GM19239 (cell line): Measurements from ENCODE around the genes ZSCAN20 and SMIM12.

DNA sequence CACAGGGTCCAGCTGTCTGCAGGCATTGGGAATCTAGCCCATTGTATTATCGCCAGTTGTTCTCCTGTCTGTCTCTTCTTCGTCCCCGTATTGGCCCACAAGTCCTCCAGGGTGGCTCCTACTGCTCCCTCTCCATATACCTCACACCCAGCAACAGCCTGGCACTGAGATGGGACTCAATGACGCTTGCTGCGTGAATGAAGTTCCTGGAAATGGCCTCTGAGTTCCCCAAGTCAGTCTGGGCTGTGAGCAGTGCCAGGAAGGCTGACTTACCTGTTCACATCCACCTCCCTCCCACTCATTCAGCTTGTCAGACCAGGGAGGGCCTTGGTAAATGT is 14.4 kb downstream of the TRIM62 start:
- RRBS = no CpG with 5 or more reads among the region's 5 CpGs

- RRBS = no CpG with 5 or more reads among the region's 8 CpGs
These were observed 11.0 kb downstream of the TRIM62 start for GRCh38 chr1:33170769-33171350.

DNA sequence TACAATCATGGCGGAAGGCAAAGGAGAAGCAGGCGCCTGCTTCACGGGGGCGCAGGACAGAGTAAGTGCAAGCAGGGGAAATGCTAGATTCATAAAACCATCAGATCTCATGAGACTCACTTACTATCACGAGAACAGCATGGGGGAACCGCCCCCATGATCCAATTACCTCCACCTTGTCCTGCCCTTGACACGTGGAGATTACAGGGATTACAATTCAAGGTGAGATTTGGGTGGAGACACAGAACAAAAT is 16.8 kb upstream of the ZNF362 start:
- RRBS = no CpG with 5 or more reads among the region's 7 CpGs

- RRBS = 80% methylated on average over 18 of the region's 49 CpGs
These were observed 20.0 kb downstream of the ZNF362 start for GRCh38 chr1:33276187-33276765.

GRCh38 chr1:33334736-33335575 is 14.1 kb upstream of the A3GALT2 start:
- RRBS = no CpG with 5 or more reads among the region's 5 CpGs

DNA sequence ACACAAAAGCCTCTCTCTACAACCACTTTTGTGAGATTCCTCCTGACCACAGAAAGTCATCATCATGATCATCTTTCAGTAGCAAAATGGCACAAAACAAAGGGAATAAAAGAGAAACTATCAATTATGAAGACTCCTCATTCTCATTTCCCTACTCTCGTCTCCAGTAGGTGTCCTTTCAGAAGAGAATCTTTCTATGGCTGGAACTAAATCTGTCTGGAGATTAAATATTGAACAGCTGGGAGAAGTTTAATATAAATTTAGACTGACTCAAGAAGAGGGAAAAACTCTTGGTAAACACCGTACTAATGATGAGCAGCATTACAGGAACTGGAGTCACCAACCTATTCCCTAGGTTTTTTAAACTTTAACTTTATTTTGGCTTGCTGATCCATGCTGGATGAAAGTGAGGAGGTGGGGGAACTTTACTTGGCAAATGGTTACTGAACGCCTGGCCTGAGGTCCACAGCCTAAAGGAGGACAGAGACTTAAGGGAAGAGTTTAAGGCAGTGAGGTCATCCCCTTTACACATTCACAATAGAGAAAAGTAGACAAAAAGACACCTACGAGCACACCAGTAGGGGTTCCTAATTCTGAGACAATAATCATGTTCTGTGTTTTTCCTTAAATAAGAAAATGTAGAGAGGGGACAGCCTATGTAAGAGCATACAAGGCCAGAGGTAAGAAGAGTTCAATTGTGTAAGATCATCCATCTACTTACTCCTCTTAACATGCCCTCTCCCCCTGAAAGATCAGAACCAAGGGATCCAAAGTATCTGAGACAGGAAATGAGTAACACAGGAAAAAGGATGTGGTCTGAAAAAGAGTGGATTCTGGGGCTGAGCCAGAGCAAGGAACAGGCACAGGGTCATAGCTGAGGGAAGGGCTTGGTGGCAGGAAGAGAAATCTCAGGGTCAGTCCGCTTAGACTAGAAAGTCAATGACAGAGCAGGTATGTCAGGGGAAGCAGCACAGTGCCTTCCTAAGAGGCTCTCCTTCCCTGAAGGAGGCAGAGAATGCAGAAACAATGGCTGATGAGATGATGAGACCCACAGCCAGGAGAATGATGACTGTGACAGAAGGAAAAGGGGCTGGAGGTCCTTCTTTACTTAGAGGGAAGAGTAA is 25.8 kb upstream of the A3GALT2 start:
- RRBS = no CpG with 5 or more reads among the region's 5 CpGs

- RRBS = no CpG with 5 or more reads among the region's 3 CpGs
These were observed 11.5 kb upstream of the ZSCAN20 start for GRCh38 chr1:33460834-33461472.

DNA sequence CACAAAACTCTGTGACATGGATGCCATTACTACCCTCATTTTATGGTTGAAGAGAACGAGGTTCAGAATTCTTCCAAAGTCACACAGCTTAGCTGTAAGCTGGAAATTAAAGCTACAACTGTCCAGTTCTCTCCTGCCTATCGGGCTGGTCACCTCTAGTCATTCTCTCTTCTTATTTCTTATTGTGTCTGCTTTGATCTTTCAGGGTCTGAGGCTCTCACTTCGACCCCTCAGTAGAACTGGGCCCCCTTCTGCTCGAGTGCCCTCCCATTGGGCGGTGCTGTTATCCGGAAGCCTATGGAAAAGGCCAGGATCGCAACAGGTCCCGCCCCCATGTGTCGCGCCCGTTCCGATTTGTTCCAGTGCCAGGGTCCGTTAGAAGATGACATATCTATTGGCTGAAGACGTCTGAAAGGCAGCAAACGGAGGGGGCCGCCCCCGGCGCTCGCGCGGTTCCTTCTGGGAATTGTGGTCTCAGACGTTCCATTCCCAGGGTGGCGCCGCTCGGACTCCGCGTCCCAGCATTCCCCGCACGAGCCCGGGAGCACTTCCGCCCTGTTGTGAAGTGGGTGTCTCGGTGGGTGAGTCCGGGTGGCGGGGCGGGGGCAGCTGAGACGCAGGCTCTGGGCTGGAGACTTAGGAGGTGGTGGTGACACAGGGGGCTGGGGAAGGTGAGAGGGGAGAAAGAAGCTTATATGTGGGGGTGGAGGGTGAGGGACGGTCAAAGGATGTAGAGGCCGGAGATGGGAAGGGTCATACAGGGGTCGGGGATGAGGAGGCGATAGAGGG is at the start of gene ZSCAN20:
Gene ZSCAN20, plus strand, starts transcription at position 535 of the 789 bp plus-strand sequence.
- RRBS = 1% methylated on average over 14 of the region's 40 CpGs

DNA sequence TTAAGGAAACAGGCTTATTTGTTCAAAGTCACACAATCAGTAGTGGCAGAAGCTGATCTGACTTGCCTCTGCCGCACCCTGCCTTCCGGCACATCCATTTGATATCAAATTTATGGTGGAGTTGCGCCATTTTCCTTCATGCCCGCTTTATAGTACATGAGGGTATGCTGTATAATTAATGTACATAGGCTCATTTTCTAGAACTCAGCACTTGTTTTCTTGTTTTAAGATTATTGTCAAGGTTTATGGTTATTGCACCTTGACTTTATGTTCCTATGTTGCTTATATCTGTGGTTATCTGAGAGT is 72.4 kb upstream of the GJB5 start:
- RRBS = no CpG with 5 or more reads among the region's 4 CpGs

GRCh38 chr1:34763470-34763942 is 4.0 kb downstream of the GJB4 start:
- RRBS = no CpG with 5 or more reads among the region's 6 CpGs

DNA sequence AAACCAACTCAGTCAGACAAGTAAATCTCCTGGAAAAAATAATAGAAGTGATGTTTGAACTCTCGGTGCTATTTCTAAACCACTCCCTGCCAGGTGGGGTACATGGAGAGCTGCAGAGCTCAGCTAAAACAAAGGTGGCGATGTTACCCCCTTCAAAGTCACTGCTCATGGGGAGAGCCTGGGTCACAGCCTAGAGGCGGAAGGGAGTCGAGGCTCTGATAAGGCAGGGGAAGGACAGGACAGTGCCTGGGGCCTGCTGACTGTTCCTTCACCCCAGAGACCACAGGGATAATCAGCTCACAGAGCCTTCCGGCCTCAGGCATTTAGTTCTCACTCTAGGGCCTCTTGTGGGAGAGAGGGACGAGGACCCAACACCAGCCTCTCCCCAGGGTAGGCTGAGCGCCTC is 14.2 kb downstream of the SMIM12 start:
- RRBS = no CpG with 5 or more reads among the region's 7 CpGs

DNA sequence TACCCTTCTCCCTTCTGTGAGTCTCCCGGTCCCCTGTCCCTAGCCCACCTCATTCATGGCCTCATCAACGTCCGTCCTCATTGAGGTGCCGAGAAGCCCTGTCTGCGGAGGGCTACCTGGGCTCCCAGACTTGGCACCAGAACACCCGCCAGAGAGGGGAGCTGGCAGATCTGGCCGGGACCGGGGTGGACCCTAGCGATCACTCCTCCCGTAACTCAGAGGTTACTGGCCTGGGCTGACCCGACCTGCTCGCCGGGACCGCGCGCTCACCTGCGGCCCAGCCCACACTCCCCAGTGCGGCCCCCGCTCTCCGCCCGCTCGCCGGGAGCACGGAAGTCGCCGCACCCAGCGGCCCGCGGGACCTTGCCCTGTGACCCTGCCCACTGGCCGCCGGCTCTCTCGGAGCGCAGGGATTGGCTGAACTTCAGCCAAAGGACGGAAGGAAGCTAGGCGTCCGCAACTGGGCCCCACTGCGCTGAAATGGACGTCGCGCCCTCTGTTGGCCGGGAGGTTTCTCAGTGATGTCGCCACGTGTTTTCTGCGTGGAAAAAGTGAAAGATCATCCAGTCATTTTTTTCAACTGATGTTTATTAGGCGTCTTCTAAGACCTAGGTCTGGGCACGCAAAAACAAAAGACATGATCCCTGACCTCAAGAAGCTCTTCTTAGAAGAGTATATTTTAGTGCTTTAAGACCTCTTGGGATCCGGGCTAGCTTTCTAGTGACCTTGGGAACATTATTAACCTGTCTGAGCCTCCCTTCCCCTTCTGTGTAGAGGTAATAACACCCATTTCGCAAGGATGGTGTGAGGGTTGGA is at the start of gene SMIM12:
Gene SMIM12, minus strand, starts transcription at position 343 of the 816 bp plus-strand sequence.
- RRBS = 1% methylated on average over 24 of the region's 48 CpGs

DNA sequence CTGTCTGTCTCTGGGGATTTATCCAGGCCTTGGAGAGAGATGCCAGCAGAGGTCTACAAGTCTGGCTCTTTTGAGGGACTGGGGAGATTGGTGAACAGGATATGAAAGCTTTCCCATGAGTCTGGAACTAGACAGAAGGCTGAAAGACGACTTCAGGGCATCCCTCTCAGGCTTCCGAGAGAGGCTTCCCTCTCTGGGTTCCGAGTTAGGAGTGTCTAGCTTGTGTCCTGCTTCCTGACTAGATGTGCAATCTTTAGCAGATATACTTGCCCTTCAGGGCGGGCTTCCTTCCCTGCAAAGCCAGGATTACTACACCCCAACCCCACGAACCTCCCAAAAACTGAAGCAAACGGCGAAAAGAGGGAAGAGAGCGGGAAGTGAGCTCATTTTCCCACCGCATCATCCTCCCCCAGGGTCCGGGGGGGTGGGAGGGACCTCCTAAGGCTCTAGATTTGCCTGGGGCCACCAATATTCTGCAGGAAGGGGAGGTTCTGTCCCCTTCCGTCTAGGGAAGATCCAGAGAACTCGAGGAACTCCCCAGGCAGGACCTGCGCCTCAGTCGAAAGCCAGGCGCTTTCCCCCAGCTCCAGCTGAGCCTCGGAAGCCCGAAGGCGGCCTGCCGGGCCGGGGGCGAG is 532 bp downstream of the TMEM35B start:
- RRBS = no CpG with 5 or more reads among the region's 21 CpGs

GRCh38 chr1:35177347-35177733 is 15.6 kb downstream of the SFPQ start:
- RRBS = no CpG with 5 or more reads among the region's 2 CpGs

DNA sequence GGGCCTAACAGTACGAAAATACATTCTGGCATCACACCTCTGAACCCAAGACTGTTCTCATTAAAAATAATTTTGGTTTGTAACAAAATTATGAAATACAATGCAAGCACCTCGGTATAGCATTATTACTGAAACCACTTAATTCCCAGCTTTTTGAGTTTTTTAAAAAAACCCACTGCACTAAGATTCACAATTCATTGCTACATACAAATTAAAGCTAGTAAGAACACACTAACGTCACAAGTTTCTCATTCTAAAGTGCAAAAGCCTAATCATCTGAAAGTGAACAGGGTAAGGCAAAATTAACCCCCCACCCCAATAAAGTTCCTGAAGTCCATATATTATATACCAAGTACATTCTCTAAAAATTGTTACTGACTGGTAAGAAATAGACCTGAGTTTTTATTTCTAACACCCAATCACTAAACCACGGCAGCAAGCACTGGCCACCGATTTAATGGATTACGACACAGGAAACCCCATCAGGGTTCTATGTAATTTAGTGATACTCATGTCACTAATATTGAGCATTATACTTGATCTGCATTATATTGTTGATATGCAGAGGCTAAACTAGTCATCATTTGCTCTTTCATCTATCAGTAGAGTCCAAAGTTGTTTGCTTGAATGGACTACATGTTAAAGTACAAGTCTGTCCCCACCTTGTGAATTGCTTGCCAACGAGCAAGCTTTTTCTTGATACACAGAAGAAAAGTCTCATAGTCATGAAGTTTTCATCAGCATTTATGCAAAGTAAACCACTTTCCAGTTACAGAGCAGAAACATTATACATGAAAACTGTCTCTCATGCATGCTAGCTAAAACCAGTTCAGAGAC is 13.3 kb downstream of the SFPQ start:
- RRBS = no CpG with 5 or more reads among the region's 7 CpGs

GRCh38 chr1:35363280-35363658 is 94.8 kb downstream of the ZMYM4 start:
- RRBS = no CpG with 5 or more reads among the region's 1 CpG

GRCh38 chr1:35398808-35399247 is 130.3 kb downstream of the ZMYM4 start:
- RRBS = no CpG with 5 or more reads among the region's 2 CpGs

- RRBS = no CpG with 5 or more reads among the region's 5 CpGs
These were observed 108.7 kb downstream of the KIAA0319L start for GRCh38 chr1:35448352-35449063.

GRCh38 chr1:35461951-35462230 is 95.3 kb downstream of the KIAA0319L start:
- RRBS = no CpG with 5 or more reads among the region's 3 CpGs

- RRBS = no CpG with 5 or more reads among the region's 3 CpGs
These were observed 32.1 kb downstream of the KIAA0319L start for GRCh38 chr1:35524998-35525637.